SP-49 (cell line): ENCODE measurements around a stretch of chr11.

GRCh38 chr11:60184273-60184997, 1.6 kb upstream of the MS4A6A start:
- PRO-cap: no peak

DNA sequence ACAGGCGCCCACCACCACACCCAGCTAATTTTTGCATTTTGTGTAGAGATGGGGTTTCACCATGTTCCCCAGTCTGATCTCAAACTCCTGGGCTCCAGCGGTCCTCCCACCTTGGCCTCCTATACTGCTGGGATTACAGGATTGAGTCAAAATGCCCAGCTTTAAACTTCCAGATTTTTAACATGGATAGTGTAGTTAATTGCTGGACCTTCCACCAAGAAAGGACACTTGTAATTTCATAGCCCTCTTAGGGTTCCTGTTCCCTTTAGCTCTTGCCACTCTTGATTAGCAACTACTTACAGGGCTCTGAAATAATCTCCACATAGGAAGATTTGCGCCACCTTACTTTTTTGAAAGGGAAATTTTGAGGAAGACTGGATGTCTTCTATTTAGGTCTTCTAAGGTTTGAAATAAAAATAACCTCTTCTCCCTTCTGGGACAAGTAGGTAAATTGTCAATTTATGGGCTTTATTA, 2.8 kb downstream of the MS4A4A start:
- PRO-cap: no peak

- PRO-cap: no peak
Observed at GRCh38 chr11:60310493-60311142, 16.4 kb upstream of the MS4A6E start.

DNA sequence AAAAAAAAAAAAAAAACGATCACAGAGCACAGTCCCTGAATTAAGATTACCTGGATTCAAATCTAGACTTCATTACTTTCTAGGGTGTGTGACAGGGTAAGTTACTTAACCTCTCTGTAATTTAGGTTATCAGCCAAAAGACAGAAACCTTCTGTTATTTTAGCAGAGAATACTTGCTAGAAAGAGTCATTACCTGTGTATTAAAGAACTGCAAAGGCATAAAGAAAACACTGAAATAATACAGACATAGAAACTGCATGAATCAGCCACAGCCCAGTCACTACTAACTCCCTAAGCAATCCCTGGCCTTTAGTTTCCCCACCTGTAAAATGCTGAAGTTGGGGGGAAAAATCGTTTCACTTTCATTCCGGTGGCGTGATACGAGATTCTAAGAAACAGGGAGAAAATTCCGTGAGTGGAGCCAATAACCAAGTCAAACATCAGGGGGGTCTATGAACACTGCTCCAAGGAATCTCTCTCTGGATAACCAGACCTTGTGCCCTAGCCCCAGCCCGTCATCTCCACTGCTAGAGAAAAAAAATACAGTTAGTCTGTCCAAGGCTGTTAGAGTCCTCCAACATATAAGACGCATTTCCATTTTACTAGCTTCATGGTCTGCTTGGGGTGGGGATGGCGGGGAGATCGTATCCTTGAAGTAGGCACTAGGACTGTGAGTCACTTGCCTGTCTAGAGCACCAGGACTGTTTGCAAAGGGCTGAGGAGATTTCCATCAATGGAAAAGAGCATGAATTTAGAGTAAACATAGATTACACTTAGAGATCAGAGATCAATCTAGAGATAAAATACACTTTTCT, 2.0 kb upstream of the MS4A7 start:
- PRO-cap: no peak

DNA sequence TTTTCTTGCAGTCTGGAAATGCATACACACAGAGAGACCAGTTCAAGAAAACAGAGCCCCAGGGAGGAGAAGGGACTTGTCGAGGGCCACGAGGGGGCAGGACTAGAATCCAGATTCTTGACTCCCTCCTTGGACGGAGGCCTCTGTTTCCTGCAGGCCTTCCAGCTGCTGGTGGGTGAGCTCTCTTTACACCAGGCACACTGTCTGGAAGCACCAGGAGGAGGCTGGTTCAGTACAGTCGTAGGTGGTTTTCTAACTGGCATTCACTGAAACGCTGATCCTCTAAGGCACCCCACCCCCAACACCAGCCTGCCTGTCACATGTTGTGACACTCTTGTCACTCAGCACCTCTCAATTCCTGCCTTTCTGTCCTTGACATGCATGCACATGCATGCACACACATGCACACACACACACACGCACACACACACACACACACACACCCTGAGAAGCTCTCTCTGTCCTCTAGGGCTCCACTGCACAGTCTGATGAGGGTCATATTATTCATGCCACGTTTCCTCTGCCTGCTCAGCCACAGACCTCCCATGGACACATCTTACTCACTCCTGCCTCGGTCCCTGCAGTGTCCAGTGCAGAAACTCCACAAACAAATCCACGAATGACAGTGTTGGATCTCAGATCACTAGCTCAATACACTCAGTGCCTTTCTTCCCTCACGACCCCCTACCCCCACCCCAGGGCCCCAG, 790 bp downstream of the MS4A10 start:
- PRO-cap: no peak

GRCh38 chr11:60843077-60843727, 1.3 kb downstream of the CCDC86 start:
- PRO-cap: no peak

DNA sequence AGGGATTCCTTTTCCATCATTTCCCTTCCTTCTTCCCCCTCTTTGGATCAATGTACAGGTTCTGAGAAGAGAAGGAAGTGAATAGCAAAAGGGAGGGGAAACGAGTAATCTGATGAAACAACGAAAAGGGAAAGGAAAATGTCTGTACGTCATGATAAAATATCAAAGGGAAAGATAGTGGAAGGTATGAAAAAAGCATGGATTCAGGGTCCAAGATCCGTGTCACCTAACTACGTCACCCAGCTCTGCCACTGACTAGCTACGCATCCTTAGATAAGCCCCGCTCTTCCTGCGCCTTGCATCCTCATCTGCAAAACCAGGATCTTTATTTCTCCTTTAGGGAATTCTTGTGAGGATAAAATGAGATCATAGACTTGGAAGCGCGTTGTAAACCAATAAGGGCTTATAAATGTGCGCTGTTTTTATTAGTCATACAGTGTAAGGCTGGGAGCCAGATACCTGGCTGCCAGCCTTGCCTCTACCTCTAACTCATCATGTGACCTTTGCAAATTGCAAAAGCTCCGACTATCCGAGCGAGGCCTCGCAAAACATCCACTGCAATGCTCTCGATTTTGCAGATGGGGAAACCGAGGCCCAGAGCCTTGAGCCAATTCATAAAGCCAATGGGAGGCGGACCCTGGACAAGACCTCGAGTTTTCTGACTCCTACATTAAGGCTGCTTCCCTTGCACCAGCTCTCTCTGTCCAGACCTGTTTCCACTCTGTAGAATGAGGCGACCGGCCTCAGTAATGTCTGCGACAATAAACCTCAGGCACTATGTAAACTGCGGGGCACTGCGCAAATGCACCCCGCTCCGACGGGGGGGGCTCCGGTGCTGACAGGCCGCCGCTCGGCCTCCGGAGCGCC, 760 bp downstream of the PRPF19 start:
- PRO-cap: no peak

DNA sequence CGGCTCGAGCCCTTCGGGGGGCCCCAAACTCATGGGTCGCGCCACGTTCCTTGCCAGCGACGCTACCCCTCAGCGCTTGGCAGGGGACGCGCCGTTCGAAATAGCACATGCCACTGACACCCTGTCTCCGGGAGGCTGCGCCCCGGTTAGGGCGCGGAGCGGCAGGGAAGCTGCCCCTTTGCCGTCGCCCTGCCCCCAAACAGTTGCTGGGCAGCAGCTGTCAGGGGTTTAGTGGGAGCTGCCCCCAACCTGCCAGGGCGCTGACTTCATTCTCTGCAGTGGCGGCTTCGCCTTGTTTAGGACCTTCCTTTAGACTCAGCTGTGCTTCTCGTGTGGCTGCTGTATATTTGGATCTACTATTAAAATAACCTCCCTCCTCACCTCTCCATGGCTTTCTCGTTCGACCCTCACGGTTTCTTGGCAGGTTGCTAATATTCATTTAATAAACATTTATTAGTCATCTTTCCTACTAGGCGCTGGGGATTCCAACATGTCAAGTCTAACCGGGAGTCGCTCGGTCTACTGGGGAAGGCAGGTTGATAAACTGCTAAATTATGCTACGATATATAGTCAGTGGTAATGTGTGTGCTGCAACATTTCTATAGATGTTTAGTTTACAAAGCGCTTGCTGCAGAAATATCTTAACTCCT, 777 bp downstream of the TMEM109 start:
- PRO-cap: no peak

DNA sequence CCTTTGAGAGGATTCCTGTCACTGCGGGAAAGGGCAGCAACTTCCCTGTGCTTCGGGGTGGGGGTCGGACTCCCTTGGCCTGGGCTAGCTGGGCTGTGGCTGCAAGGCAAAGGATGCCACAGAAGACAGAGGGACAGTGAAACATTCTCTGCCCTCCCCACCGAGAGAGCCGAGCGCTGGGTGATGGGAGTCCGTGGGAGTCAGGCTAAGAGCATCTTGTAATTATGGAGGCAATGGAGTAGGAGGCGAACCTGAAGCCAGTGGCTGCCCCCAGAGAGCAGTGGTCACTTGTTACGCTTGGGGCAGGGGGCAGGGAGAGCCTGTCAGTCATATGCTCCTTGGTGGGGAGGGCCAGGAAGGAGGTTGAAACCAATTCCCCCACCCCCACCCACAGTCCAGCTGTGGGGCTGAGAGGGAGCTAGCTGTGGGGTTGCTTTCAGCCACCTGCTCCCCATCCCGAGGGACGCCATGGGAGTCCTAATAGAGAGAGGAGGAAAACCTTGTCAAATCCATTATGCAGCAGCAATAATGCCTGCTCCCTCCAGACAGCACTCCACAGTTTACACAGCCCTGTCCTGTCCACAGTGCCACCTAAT, 1.1 kb downstream of the TMEM132A start:
- PRO-cap: no peak

DNA sequence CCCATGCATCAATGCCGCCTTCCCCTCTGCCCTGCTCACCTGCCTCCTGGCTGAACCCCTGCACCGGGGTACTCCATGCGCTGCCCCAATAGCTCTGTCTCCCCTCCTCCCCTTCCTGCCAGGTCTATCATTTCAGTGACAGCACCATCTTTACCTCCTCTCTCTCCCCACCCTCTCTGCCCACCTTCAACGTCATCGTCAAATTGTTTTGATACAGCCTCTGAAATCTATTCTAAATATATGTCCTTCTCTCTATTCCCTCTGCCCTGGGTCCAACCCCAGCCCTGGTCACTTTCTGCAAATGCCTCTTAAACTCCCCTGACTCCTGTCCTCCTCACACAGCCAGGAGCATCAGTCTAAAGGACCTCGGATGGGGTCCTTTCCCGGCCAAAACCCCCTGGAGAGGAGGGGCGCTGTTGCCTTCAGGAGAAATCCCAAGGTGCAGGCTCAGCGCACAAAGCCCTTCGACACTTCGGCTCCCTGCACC, 13.8 kb downstream of the SLC15A3 start:
- PRO-cap: no peak

DNA sequence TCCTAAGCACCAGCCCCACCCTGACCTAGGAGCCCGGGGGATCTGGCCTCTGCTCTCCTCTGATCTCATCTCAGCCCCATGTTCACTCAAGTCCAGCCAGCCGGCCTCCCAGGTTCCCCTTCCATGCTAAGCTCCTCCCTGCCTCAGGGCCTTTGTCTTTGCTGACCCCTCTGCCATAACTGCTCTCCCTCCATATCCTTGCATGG, 718 bp upstream of the SLC15A3 start:
- PRO-cap: no peak

GRCh38 chr11:60953730-60954110, 1.7 kb upstream of the SLC15A3 start:
- PRO-cap: no peak

DNA sequence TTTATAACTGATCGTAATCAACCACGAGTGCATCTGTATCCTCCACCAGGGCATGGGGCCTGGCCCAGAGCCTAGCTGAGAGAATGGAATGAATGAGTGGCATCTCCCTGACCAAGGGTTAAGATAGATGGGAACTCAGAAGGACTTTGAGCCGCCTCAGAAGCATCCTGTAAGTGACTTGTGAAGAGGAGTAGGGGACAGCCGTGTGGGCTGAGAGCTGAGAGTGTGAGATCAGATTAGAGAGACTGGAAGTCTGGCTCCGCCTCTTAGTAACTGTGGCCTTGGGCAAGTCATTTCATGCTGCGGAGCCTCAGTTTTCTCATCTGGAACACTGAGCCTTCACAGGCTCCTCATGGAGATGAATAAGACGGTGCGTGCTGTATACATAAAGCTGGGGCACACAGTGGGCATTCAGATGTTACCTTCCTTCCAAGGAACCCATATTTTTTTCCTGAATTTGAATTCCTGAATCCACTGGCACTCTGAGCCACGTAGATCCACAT, 16.4 kb downstream of the CD6 start:
- PRO-cap: no peak

- PRO-cap: no peak
Observed at GRCh38 chr11:61042978-61043653, 59.2 kb upstream of the CD5 start.

DNA sequence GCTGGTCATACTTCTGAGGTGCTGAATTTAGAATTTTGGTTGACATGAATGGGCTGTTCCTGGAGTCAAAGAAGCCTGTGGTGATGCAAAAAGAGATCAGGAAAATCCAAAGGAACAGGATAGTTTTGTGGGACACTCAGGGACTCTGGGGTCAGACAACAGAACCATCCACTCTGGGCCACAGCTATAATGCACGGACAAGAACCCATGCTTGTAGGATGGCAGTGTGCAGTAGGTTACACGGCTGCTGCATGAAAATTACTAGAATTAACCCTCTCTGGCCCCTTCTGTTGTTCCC, 22.2 kb upstream of the CD5 start:
- PRO-cap: no peak

- PRO-cap: no peak
Observed at GRCh38 chr11:61083178-61083523, 19.1 kb upstream of the CD5 start.

DNA sequence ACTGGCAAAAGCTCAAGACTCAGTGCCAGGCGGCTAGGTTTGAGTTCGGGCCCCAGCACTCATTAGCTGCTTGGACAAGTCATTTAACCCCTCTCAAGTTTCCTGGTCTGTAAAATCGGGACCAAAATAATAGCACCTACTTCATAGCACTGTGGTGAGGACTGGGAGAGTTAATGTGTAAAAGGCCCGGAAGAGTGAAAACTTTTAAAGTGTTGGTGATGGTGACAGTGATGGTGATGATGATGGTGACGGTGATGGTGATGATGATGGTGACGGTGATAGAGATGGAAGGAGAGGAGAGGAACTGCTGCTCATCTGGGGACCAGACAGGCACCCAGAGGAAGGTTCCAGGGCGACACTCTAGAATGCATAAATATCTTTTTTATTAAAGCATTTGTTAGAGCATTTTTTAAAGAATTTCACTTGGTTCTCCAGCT, 8.4 kb downstream of the CD5 start:
- PRO-cap: no peak

DNA sequence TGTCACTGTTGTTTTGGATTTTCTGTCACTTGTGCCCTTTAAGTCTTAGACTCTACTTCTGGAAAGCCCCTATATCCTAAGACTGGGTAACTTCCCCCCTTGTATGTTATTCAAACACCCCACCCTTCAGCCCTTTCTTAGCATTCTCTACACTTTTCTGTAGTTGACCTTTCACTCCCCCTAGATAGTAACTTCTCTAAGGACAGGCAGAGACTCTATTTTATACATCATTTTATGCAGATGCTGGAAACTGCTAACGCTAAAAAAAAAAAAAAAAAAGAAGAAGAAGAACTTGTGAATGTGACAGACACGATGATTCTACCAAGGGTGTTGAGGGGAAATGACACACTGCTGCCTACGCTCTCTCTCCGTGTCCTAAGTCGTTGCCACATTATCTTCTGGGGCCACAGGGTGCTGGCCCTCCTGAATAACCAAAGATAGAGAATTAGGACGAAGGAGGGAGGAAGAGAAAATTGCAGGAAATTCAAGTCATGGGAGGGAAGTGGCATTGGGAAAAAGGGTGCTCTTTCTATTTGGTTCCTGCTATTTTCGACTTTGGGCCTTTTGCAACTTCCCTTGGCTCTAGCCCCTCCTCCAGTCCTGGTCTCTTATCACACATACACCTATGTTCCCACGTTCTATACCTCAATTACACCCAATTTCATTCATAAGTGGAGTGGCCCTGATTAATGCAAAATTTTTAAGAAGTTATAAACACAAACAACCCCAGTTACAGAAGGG, 3.0 kb upstream of the VPS37C start:
- PRO-cap: no peak

DNA sequence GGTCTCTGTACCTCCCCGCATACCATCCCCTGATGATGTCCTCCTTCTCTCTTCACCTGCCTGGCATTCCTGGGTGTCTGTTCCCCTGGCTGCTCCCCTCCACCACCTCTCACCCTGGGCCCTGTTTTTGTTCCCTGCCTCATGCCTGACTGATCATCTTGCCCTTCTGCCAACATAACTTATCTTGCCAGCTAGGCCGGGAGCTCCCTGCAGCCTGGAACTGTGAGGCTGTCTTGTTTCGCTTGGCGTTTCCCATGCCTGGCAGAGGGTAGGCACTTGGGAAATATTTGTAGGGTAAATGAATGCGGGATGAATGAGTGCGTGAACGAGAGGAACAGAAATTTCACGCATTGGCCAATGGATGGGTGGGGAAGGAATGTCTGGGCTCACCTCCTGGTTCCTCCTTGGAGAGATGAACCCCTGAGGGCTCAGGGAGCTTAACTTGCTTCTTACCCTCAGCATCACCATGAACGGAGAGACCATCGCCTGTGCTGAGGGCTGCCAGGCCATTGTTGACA, 8.3 kb downstream of the PGA5 start:
- PRO-cap: no peak

DNA sequence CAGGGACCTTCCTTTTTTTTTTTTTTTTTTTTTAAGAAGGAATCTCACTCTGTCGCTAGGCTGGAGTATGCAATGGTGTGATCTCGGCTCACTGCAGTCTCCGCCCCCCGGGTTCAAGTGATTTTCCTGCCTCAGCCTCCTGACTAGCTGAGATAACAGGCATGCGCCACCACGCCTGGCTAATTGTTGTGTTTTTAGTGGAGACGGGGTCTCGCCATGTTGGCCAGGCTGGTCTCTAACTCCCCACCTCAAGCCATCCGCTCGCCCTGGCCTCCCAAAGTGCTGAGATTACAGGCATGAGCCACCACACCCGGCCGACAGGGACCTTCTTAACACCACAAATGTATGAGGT, 11.3 kb downstream of the TKFC start:
- PRO-cap: no peak